Epithelial cell of prostate (primary cell): ENCODE data around the gene COPS4.

DNA sequence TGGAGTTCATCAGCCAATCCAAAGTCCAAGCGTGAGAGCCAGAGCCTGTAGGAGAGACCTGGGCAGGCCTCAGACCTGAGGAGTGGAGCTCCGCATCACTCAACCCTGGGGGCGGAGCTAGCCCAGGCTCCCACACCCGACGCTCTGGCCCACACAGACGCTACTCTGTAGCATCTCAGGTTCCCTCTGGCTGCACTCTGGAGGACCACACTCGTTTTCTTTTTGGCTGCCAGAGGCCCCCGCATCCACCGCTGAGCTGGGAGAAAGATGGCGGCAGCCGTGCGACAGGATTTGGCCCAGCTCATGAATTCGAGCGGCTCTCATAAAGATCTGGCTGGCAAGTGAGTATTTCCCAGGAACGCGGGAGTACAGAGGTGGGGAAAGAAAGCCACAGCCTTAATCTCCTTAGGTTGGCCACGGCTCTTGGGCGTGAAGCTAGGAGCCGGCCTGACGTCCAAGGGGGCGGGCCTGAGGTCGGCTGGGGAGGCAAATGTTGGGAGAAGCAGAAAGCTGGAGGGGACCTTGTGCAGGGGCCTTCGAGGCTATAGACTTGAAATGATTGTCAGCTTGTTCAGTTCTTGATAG is at the start of gene COPS4:
Gene COPS4, plus strand, starts transcription at position 226 of the 585 bp plus-strand sequence.
- RRBS = no CpG with 5 or more reads among the region's 23 CpGs

- RRBS = no CpG with 5 or more reads among the region's 15 CpGs
Observed at GRCh38 chr4:83108072-83108470, 6.5 kb downstream of the PLAC8 start.

- RRBS = no CpG with 5 or more reads among the region's 2 CpGs
Observed at GRCh38 chr4:83113518-83113882, 1.0 kb downstream of the PLAC8 start.

DNA sequence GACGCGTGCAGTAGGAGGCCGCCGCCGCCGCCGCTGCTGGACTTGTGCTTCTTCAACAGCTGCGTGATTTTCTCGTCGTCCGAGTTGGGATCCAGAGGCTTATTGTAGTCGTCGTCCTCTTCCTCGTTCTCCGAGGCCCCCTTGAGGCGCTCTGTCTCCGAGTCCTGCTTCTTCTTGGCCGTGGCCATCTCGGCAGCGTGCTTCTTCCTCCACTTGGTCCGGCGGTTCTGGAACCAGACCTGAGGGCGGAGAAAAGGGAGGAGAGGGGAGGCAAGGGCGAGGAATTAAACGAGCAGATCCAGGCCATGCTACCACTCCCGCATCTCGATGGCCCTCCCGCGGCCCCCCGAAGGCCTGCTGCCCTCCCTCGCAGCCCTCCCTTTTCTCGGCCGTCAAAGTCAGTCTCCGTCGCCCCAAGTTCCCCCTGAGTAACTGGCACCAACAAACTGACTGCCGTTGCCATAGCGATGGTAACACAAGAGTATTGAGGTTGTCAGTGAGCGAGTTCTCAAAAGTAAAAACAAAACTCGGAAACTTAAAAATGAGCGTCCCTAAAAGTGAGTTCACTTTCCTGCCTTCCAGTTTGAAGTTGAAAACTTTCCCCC is 5.7 kb downstream of the NKX6-1 start:
- RRBS = no CpG with 5 or more reads among the region's 40 CpGs

- RRBS = no CpG with 5 or more reads among the region's 5 CpGs
Observed at GRCh38 chr4:84939031-84939453, 27.4 kb downstream of the WDFY3 start.

- RRBS = no CpG with 5 or more reads among the region's 3 CpGs
Observed at GRCh38 chr4:85659588-85660082, 184.7 kb downstream of the ARHGAP24 start.

GRCh38 chr4:85725587-85726207 is 250.7 kb downstream of the ARHGAP24 start:
- RRBS = no CpG with 5 or more reads among the region's 4 CpGs

DNA sequence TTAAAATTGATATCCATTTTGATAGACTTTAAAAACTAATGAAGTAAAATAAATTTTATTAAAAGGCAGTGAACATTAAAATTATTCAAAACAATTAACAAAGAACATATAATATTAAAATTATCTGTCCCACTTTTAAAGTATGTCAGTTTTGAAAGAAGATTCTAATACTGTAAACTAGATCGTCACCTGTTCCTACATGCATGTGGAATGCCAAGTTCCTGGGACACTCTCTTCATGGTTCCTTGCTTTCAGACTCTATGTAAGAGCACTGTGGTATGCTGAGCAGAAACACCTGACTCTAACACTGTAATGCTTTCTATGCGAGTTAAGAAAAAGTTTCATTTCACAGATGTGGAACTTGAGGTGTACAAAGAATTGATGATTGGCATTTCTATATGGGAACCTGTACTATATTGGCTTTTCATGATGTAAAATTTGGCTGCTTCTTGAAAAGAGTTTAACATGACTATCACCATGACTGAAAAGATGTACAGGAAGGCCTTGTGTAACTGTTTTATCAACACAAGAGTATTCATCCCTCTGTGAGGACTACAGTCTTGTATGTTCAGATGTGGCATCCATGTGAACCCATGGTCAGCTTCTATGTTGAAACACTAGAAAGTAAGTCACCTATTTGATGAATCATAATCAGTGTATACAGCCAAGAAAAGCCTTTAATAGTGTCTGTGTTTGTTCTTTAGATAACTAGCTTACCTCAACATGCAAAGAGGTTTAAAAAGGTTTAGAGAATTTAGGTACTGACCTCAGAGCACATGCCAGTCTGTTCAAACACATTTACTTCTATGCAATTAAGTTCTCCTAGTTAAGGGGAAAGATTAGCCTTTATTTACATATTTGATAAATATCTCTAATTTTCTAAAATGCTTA is 354.5 kb downstream of the ARHGAP24 start:
- RRBS = no CpG with 5 or more reads among the region's 2 CpGs

DNA sequence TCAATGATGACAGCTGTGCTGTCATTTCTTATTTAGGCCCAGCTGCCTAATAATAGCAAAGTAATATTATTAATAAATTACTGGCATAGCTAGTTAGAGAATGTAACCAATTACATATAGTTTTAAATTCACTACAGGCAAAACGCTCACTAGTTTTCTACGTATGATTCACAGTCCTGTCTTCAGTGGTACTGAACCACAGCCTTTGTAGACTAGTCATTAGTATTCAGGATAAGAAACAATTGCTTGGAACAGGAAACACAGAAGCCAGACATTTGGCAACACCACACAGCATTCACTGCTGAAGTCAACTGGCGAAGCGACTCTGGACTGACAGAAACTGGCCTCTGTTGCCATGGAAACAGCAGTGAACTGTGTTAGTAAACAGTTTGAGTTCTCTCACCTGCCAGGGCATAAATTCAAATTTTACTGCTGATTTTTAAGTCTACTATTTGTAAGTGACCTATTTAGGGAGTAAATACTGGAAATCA is 57.7 kb downstream of the MAPK10 start:
- RRBS = no CpG with 5 or more reads among the region's 4 CpGs

DNA sequence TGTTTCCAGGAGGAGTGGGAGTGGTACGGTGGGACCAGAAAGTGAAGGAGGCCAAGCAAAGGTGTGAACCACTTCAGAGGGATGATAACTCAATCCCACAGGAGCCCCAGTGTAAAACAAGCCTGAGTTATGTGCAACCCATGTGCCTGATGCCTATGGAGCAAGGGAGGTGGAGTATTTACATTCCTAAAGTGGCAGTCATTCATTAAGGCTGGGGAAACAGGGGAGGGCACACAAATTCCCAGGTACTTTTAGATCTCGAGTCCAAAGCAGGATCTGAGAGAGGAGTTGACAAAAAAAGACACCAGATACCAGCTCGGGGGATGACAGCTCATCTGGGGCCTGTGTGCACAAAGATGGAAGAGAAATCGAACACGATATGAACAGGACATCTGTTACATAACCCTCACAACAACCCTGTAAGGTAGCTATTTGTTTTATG is 91.7 kb upstream of the MAPK10 start:
- RRBS = no CpG with 5 or more reads among the region's 5 CpGs

DNA sequence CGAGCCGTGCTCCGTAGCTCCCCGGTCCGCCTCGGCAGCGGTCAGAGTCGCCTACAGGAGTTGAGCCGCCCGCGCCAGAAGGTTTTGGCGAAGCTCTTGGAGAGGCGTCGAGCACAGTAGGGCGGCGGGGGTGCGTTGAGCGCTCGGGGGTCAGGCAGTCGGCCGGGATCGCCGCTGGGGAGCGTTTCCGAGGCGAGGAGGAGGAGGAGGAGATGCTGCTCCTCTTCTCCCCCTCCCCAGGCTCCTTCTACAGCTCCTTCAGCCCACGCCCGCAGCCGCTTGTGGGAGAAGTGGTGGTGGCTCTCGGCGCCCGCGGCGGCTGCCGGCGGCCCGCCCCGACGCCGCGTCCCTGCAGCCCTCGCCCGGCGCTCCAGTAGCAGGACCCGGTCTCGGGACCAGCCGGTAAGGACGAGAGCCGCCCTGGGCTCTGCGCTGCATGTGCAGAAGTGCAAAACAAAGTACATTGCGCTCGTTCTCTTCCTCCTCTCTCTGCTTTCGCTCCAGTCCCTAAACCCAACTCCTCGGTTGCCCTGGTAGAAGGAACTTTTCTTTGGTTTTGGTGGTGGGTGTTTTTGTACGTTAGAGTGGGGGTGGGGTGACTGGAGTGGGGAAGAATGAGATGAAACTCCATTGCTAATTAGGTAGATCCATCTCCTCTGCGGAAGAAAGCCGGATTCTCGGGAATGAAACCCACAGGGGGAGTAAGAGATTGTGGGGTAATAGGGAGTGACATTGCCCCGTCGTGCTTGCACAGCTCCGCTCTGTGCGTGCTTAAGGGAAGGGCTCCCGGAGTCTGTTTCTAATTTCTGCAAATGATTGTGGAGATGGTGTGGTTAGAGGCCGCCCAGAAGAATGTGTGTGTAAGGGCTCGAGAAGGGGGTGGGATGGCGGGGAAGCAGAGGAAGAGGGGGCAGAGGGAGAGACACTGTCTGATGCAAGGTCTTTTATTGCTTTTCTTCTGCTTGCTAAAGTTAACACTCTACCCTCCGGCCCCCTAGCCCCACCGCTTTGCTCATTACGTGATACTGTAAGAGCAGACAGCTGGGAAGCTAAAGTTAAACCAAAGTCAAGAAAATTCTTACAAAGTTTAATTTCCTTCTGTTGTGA is 626 bp downstream of the PTPN13 start:
- RRBS = 3% methylated on average over 11 of the region's 69 CpGs

- RRBS = no CpG with 5 or more reads among the region's 3 CpGs
Observed at GRCh38 chr4:86596800-86597331, 2.8 kb downstream of the PTPN13 start.

DNA sequence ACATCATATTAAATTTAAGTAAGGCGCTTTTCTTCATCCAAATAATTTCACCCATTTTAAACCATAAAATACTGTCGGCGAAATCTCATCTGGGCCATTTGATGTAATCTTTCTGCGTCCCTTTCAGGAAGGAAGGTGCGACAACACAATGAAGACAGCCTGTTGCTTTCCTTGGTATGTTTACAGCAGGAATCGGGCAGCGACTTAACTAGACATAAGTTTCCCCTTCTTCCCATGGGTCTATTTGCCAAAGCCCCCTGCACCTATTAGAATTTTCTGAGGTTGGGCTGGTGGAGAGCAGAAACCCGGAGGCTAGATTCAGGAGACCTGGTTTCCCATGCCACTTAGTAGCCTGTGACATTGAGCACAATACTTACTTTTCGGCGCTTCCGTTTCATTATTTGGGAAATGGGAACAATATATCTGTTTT is 686 bp upstream of the AFF1 start:
- RRBS = no CpG with 5 or more reads among the region's 11 CpGs

DNA sequence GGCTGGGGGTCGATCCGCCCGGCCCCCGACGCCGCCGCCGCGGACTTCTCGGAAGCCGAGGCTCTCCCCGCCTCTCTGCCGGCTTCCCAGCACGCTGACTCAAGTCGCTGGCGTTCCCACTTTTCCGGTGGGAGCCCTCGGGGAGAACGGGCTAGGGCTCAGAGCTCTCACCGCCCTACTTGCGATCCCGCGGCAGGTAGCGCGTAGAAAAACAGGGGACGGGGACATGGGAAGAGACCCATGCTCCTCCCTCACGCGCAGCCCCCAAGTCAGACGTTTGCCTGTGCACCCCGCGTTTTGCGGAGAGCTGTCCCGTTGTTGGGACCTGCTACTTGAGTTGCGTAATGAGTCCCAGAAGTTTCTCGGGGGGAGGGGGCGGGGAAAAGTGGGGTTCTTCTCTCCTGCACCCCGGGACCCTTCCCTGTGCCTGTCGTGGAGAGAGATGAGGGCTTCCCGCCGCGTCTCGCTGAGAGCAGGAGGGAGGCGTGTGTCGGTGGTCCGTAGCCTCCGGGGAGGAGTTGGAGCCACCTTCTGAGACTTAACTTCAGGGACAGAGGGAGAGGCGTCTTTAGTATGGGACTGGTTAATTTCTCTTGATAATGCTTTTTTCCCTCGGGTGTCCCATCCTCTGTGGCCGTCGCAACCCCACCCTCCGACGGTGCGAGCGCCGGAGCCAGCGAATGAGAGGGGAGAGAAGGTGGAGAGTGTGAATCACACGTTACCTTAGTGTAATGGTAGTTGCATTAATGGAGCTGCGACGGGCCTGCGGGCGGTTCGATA is 645 bp downstream of the AFF1 start:
- RRBS = under 1% methylated on average over 26 of the region's 62 CpGs

- RRBS = no CpG with 5 or more reads among the region's 15 CpGs
Observed at GRCh38 chr4:87114838-87115395, 105.5 kb downstream of the KLHL8 start.

GRCh38 chr4:87118695-87119355 is 101.6 kb downstream of the KLHL8 start:
- RRBS = no CpG with 5 or more reads among the region's 3 CpGs

DNA sequence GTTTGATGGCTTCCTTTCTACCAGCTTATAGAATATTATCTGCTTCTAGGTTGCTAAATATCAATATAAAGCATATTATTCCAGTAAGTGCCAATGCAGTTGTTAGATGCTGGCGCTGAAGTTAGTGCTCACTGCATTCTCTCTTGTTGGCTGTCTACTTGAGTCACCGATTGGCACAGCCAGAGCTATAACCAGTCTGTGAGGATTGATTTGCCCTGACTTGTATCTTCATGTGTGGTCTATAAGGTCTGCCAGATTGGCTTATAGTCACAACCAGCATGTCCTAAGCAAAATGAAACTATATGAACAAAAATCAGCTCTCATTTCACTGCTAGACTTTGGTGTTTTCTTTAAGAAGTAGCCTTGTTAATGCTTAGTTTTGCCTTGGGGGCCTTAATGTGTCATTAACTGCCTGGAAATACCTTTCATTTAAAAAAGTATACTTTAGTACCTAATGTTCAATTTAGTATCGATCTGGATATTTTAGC is 98.7 kb downstream of the KLHL8 start:
- RRBS = no CpG with 5 or more reads among the region's 3 CpGs

- RRBS = no CpG with 5 or more reads among the region's 7 CpGs
Observed at GRCh38 chr4:87134098-87134730, 86.2 kb downstream of the KLHL8 start.

GRCh38 chr4:87334443-87334893 is 11.8 kb upstream of the HSD17B13 start:
- RRBS = no CpG with 5 or more reads among the region's 1 CpG

GRCh38 chr4:87523420-87523743 is 5.8 kb downstream of the SPARCL1 start:
- RRBS = no CpG with 5 or more reads among the region's 4 CpGs